Daoy (cell line): ENCODE measurements around the genes EPHA1 and CTAGE6.

GRCh38 chr7:143408195-143409221 is at the start of gene EPHA1:
TSS of gene EPHA1 (minus strand) at chr7:143408856.
- RAMPAGE, long total RNA: no peak

DNA sequence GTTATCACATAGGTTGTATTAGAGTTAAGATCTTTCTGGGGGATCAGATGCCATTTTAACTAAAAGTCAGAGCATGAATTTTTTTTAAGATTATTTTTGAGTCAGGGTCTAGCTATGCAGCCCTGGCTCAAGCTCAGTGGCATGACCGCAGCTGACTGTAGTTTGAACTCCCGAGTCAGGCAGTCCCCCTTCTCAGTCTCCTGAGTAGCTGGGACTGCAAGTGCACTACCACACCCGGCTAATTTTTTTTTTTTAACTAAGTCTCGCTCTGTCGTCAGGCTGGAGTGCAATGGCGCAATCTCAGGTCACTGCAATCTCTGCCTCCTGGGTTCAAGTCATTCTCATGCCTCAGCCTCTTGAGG is 7.8 kb downstream of the TAS2R41 start:
- RAMPAGE, long total RNA: no peak

DNA sequence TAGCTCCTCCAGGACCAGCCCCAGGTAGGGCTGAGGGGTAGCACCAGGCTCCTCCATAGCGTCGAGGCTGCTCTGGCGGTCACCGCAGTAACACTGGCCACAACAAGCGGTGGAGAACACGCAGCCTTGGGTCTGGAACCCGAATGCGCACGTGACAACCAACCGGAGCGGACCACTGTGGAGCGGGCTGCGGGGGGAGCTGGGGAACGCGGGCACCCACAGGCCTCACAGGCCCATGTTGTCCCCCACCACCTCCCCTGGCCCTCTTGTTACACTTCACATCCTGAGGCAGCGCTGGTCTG is at the start of gene CTAGE6:
Gene CTAGE6 (minus strand): TSS at position 95 of the 302 bp plus-strand sequence.
- RAMPAGE, long total RNA: no peak

- RAMPAGE, long total RNA: no peak
Measured at GRCh38 chr7:143900171-143900889, 1.6 kb downstream of the TCAF1 start.

GRCh38 chr7:144294095-144294678 is 18.0 kb upstream of the OR2A1 start:
- RAMPAGE, long total RNA: no peak

GRCh38 chr7:146582272-146582681 is 465.7 kb downstream of the CNTNAP2 start:
- RAMPAGE, long total RNA: no peak

- RAMPAGE, long total RNA: no peak
Measured at GRCh38 chr7:148255661-148256004, 334.9 kb upstream of the C7orf33 start.

- RAMPAGE, long total RNA: no peak
Measured at GRCh38 chr7:148772463-148773034, 73.8 kb downstream of the CUL1 start.

DNA sequence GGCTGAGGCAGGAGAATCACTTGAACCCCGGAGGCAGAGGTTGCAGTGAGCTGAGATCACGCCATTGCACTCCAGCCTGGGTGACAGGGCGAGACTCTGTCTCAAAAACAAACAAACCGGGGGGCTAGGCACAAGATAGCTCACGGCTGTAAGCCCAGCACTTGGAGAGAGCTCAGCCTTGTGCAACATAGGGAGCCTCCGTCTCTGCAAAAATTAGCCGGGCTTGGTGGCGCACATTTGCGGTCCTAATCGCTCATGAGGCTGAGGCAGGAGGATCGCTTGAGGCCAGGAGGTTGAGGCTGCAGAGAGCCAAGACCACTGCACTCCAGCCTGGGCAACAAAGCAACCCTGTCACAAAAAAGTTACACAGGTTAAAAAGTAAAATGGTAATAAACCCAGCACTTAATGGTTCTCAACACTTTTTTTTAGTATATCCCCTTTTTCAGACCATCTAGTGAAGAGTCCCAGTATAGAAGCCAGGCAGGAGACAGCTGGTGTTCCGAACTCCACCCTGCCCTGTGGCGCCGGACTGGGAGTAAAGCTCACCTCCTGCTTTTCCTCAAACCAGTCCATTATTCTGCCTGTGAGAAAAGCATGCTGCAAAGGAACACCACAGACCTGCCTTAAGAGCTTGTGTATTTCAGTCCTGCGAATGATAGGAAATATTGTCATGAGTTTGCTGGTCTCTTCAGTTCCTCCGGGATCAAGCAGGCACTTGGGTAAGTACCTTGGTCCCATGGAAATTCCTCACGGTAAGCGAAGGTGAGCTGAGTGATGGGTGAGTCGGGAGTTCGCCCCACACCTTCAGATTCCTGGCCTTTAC is 81.1 kb downstream of the EZH2 start:
- RAMPAGE, long total RNA: no peak

DNA sequence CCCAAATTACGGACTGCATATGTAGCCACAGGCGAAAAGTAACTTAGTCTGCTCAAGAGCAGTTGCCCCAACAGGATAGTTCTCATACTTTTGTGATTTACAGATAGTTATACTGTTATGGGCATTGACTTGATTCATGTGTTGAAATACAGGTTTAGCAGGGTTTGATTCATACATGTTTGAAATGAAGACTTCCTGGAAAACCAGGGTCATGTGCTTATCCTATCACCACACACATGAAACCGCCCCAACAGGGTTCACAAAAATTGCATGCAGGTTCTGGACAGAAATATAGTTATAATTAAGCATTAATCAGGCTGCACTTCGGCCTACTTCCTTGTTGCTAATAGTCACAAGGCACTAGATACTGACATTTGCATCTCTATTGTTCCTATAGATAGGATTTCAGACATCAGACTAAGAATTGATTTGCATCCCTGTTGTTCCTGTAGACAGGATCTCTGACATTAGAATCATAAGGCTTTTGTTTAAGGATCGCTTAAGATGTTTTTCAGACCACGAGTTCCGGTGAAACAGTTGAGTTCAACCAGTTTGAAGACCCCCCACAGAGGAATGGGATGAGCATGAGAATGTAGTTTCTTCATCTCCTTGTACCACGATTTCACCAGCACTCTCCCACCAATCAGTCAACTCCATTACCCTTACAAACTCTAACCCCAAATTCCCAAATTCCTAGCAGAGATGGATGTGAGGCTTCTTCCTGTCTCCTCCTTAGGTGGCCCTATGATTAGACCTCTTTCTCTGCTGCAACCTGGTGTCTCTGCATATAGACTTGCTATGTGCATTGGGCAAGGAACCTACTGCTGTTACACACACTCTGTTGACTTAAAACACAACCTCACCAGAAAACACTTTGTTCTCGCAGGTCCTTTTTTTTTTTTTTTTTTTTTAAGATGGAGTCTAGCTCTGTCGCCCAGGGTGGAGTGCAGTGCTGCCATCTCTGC is 1.9 kb upstream of the ZNF398 start:
- RAMPAGE, long total RNA: no peak

DNA sequence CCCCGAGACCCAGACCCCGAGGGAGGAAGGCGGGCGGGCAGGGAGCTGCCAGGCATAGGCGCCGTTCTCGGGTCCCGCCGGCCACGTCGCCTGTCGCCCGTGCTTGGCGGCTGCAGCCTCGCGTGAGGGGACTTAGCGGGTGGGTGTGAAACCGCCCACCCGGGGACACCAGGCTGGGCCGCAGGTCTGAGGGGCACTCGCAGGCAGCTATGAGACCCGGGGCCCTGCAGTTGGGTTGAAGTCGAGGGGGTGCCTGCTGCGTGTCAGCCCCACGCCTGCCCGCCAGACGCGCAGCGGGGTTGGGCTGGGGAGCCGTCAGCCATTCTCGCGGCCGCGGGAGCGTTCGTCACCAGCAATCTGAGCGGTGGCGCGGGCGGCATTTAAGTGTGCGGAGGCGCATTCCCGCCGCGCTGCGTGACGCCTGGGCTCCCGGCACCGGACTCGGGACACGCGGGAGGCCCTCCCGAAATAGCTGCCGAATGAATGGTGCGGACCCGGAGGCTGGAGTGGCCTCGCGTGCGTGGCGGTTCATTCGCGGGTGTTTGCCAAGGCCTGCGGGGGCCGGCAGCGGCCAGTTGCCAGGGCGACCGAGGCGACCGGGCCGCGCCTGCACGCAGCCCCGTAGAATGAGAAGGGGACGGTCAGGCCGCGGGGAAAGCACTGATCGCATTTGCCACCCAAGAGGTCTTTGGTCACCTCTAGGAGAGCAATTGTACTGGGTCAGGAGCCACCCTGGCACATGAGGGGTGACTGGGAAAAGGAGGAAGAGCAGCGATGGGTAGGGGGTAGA is 740 bp downstream of the ZNF398 start:
- RAMPAGE, long total RNA: no peak

- RAMPAGE, long total RNA: no peak
Measured at GRCh38 chr7:149148588-149148926, 1.3 kb downstream of the ZNF398 start.

- RAMPAGE, long total RNA: no peak
Measured at GRCh38 chr7:149228607-149229088, 10.8 kb upstream of the ZNF212 start.

DNA sequence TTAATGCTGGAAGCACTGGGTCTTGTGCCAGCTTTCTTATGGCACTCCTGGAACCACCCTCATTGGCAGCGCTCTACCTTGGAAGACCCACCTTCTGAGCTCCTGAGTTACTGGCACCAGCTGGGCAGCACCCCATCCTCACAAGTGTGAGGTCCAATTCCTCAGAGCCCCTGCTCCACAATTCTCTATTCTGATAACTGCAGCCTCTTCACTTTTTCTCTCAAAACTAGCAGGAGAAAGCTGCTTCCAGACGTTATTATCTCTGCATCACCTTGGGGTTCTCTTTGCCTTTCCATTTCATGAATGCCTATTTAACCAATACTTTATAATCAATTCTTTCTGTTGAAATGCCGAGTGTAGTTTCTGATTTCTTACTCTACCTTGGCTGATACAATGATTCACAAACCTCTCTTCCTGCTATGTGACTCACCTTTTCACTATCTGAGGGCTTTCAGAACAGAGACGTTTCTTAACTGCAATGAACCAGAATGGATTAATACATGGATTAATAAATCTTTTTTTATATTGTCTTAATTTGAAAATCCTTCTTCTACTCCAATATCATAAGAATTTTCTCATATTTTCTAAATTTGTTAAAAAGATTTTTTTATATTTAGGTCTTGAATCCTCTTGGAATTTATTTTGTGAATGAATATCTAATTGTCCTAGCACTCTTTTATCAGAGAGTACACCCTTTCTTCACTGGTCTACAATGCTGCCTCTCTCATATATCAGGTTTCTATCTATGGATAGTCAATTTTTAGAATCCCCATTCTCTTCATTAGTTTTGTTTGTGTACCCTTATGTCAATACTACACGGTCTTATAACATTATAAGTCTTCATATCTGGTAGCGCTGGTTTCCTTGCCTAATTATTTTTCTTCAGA is 46.4 kb upstream of the ZNF746 start:
- RAMPAGE, long total RNA: no peak

GRCh38 chr7:149546369-149546809 is 48.8 kb upstream of the ZNF746 start:
- RAMPAGE, long total RNA: no peak

GRCh38 chr7:149605956-149607020 is 108.5 kb upstream of the KRBA1 start:
- RAMPAGE, long total RNA: no peak

DNA sequence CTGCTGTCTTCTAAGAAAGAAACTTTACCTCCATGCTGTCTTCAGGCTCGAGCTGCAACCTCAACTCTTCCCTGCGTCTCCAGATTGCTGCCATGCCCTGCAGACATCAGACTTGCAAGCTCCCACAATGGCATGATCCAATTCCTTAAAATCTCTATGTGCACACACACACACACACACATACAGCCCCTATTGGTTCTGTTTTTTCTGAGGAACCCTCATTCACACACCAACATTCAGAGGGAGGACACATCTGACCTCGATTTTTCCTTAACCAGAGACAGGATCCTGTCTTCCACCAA is 102.6 kb upstream of the KRBA1 start:
- RAMPAGE, long total RNA: no peak

GRCh38 chr7:149612907-149613612 is 101.7 kb upstream of the KRBA1 start:
- RAMPAGE, long total RNA: no peak

- RAMPAGE, long total RNA: no peak
Measured at GRCh38 chr7:149723142-149724044, 8.6 kb downstream of the KRBA1 start.

GRCh38 chr7:149730184-149730787 is 15.5 kb downstream of the KRBA1 start:
- RAMPAGE, long total RNA: no peak